ENCODE results near the gene ECEL1.

GRCh38 chr2:232487313-232488208, at the start of gene ECEL1:
Gene ECEL1 (minus strand): TSS chr2:232487834.
- RRBS, result 61% methylated on average over 65 of the region's 114 CpGs

DNA sequence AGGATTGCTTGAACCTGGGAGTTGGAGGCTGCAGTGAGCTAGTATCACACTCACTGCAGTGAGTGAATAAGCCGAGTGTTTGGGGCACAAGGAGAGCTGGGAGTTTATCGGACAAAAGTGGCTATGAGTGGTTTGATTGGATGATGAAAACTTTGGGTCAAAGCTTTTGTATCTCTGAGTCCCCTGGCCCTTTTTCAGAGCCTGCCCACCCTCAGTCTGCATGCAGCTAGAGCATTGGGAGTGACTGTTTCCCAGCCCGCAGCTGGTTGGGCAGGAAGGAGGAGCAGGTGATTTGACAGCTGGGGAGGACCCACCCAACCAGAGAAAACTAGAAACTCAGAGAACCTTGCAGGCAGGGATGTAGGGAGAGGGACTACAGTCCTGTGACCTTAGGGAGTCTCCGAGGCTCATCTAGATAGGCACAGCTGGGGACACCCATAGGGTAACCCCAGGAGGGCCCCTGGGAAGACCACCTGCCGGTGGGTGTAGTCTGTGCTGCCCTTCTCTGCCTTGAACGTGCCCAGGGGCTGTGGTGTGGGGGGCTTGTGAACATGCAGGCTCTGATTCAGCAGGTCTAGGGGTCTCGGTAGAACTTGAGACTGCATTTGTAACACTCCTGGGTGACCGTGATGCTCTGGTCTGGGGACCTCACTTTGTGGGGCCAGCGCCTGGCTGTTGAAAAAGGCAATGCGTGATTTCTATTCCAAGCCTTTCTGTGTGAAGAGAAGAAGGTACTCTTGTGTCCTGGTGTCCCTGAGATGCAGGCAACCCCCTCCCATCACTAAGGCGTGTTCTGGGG, 14.9 kb downstream of the EFHD1 start:
- RRBS, result no CpG with 5 or more reads among the region's 11 CpGs

DNA sequence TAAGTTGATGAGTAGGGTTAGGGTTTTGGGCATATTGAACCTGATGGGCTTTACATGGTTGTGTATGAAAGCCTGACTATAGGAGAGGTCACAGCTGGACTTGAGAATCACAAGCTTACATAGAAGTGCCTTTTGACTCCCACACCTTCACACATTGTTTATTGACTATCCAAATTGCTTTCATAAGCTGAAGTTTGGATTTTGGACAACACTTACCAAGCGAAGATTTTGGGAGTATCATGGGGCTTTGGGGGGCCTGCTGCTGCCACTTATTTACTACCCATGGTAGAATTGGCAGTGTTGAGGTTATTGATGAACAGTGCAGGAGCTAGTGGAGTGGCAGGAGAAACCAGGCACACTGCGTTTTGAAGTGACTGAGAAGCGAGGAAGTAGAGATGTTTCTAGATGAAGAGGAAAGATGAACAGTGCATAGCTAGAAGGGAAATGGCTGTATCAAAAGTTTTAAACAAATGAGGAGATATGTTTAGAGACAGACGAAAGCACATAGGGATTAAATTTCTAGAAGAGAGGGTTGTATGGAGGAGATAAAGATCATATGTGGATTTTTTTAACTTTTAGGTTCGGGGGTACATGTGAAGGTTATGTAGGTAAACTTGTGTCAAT, 33.4 kb downstream of the KCNJ13 start:
- RRBS, result no CpG with 5 or more reads among the region's 5 CpGs

GRCh38 chr2:232784751-232785171, 8.4 kb upstream of the KCNJ13 start:
- RRBS, result no CpG with 5 or more reads among the region's 2 CpGs

DNA sequence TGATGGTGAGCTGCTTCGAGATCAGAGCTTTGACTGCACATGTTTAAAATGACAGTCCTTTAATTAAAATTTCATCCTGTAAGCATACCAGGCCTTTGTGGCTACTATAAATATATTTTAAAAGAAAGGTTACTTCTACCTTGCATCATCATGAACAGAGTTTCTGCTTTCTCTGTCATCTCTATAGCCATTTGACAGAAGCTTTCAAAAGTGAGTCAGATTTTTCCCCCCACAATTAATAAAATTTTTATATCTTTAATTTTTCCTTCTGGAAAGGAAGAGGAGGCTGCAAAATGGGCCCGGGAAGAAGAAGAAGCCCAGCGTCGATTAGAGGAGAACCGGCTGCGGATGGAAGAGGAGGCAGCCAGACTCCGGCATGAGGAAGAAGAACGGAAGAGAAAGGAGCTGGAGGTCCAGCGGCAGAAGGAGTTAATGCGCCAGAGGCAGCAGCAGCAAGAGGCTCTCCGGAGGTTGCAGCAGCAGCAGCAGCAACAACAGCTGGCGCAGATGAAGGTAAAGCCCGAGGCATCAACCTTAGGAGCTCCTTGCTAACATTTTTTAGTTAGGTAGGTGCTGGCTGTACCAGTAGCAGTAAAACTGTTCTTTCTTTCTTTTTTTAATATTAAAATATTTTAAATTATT, 37.4 kb upstream of the SNORC start:
- RRBS, result 97% methylated on average over 7 of the region's 13 CpGs

DNA sequence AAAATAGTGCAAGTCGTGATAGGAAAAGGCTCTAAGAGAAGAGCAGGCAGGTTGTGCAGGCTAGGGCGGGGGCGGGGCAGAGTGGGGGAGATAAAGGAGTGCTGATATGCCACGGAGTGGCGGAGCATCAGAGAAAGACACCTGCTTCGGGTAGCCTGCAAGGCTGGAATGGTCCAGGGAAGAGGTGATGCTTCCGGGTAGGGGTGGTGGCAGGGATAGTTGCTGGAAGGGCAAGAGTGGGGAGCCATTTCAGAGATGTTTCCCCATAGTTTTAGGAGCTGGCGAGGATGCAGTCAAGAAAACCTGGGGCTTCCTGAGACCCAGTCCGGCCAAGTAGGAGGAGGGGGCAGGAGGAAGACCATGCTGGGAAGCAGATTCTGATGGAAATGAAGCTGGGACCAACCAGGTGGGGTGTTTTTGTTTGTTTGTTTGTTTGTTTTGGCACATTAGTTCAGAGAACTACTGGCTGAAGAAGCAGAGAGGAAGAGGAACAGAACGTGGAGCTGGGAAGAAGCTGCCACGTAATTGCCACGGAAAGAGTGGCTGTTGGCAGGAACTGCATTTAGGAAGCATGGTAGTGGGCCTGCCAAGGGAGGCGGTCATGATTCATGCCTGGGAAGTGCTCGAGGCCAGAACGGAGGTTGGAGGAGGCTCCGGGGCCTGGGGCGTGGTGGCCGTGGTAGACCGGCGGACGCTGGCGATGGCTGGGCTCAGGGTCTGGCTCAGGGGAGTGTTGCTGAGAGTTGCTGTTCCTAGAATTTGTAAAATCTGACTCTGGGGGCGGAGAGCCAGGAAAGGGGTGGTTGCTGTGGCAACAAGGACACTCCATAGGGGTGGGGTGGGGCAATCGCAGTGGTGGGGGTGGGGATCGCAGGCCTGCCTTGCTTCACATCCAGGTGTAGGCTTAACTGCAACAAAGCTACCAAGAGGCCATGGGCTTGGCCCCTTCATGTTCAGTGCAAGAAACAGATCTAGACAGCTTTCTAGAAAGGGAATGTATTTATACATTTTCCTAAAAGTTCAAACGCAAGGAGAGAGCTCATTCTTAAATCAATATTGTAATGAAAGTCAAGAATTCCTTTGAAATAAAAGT, 8.6 kb upstream of the INPP5D start:
- RRBS, result no CpG with 5 or more reads among the region's 26 CpGs

GRCh38 chr2:233081369-233081808, 21.2 kb downstream of the INPP5D start:
- RRBS, result 95% methylated on average over 2 of the region's 10 CpGs

- RRBS, result no CpG with 5 or more reads among the region's 13 CpGs
Observed at GRCh38 chr2:233348833-233349631, 5.3 kb upstream of the DGKD start.

GRCh38 chr2:233399383-233400014, 45.2 kb downstream of the DGKD start:
- RRBS, result no CpG with 5 or more reads among the region's 6 CpGs

DNA sequence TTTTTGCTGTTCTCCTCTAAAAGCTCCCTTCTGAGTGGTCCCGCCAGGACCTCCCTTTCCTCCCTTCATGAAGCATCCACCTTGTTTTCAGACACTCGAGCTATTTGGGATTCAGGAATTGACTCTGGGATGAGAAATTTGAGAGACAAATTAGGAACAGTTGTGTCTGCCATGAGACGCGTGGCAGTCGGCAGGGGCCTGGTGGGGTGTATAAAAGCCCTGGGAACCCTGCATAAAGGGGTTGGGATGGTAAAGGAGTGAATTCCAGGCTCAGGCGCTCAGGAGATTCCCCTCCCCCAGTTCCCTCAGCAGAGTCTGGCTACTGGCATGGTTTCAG, 65.6 kb downstream of the DGKD start:
- RRBS, result no CpG with 5 or more reads among the region's 6 CpGs

DNA sequence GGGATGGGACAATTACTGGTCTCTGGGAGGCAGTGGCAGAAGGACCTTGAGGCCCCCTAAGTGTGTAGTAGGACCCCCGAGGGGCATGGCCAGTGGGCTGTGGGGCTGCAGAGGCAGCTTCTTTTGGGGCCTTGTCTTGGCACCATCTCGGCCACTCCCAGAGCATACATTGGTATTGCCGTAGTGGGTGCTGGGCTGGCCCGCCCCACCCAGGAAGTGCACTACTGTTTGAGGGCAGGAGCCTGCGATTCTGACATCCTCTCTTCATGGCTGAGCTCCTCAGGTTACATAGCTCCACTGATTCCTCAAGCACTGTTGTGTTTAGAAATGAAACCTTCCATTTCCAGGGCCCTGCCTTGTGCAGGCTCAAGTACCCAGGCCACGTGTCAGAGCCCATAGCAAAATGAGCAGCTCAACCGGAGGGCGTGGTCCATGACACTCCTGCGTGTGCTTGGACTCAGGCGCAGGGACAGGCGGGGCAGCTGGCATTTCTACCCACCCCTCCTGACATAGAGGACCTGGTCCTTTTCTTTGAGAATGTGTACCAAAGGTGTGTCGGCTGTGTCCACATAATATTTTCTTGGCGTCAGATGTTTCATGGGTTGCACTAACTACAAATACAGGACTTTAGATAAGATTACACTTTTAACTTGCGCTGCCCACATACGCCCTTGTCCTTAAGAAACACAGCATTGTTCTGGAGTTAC, 67.8 kb downstream of the DGKD start:
- RRBS, result no CpG with 5 or more reads among the region's 15 CpGs

DNA sequence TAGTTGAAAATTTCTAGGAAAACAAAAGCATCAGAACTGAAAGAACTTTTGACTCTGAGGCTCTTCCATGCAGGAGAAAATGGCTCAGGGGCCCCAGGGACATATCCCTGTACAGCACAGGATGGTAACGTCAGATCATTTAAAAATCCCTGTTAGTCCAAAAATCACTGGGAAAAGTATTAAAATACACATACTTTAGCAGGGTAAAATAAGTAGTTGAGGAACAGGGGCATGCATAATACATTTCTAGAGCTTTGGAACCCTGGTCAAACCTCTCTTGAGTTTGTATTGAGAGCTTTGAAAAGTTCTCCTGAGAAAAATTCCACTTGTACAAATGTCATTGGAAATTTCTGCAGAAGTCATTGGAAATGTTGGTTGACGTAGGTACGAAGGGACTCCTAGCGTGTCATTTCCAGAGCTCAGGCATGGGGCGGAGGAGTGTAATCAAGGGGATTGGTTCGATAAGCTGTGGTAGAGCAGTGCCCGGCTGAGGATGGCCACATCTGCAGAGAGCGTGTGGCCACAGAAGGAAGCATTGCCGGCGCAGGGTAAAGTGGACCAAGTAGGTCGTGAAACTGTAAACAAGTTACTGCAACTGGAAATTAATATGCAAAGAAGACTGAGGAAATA, 101.6 kb downstream of the DGKD start:
- RRBS, result 95% methylated on average over 3 of the region's 11 CpGs

DNA sequence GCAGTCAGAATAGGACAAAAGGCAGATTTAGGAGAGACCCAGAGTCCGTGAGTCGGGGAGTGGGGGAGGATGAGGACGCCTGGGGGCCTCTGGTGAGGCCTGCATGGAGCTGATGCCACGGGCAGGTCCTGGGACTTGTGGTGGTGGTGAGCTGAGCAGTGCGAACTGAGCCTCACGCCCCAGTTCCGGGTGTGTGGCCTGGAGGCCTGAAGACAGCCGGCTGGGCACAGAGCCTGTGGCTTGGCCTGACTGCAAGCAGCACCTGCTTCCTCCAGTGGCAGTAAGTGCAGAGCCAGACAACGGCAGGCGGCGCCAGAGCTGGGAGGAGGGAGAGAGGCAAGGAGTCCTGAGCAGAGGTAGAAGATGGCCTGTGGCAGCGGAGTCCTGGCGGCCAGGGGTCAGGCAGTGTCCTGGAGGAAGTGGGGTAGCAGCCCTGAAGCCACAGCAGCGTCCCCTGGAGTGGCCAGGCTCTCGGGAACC, 86.2 kb downstream of the USP40 start:
- RRBS, result no CpG with 5 or more reads among the region's 15 CpGs

GRCh38 chr2:233481491-233482328, 84.9 kb downstream of the USP40 start:
- RRBS, result no CpG with 5 or more reads among the region's 22 CpGs

DNA sequence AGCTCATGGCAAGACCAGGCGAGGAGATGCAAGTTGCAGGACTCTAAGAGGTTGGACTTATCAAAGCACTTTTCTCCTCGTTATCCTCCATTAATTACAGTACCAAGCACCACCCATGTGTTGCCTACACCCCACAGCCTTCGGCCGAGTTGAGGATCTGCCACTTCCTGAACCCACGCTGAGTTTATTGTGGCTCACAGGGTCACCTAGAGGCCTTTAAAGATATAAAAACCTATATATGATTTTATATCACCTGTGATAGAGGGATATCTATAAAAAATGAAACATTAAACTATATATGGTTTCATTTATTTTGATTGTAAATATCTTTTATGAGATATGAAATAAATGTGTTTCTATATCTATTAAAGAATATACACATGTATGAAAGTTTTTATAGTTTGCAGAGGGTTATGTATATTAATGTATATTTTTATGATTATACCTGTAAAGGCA, 2.7 kb downstream of the UGT1A10 start:
- RRBS, result no CpG with 5 or more reads among the region's 5 CpGs

- RRBS, result no CpG with 5 or more reads among the region's 6 CpGs
Observed at GRCh38 chr2:233719800-233720336, 1.3 kb downstream of the UGT1A4 start.

DNA sequence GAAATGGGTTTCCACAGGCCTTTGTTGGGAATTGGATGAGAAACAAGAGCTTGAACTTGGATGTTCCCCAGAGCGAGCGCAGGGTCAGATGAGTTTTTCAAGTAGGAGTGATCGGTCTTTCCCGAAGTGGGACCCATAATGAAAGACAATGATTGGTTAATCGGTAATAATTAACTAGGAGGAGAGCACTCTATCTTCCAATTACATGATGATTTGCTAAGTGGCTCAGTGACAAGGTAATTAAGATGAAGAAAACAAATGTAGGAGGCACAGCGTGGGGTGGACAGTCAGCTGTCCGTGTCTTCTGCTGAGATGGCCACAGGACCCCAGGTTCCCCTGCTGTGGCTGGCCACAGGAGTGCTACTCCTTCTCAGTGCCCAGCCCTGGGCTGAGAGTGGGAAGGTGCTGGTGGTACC, 13.2 kb upstream of the UGT1A1 start:
- RRBS, result no CpG with 5 or more reads among the region's 7 CpGs

DNA sequence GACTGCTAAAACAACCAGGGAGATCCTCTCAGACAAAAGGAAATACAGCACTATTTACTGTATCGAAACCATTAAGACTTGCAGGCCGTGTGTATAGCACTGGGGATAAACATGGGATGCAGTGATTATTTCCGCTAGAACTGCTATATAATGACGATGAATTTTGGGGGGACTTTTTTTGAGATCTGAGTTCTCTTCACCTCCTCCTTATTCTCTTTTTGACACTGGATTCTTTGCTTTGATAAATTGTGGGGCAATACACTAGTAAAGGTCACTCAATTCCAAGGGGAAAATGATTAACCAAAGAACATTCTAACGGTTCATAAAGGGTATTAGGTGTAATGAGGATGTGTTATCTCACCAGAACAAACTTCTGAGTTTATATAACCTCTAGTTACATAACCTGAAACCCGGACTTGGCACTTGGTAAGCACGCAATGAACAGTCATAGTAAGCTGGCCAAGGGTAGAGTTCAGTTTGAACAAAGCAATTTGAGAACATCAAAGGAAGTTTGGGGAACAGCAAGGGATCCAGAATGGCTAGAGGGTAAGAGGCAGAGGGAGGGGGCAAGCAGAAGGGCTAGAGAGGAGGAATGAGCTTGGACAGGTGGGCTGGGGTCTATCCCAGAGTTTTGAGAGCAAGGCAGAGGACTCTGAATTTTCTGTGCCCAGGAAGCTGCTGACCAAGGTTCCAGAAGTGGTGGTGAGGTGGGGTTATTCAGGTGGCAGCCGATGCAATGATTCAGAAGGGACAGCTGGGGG, 3.4 kb upstream of the UGT1A1 start:
- RRBS, result no CpG with 5 or more reads among the region's 8 CpGs